Measurements from ENCODE around the genes COPE and HOMER3.

DNA sequence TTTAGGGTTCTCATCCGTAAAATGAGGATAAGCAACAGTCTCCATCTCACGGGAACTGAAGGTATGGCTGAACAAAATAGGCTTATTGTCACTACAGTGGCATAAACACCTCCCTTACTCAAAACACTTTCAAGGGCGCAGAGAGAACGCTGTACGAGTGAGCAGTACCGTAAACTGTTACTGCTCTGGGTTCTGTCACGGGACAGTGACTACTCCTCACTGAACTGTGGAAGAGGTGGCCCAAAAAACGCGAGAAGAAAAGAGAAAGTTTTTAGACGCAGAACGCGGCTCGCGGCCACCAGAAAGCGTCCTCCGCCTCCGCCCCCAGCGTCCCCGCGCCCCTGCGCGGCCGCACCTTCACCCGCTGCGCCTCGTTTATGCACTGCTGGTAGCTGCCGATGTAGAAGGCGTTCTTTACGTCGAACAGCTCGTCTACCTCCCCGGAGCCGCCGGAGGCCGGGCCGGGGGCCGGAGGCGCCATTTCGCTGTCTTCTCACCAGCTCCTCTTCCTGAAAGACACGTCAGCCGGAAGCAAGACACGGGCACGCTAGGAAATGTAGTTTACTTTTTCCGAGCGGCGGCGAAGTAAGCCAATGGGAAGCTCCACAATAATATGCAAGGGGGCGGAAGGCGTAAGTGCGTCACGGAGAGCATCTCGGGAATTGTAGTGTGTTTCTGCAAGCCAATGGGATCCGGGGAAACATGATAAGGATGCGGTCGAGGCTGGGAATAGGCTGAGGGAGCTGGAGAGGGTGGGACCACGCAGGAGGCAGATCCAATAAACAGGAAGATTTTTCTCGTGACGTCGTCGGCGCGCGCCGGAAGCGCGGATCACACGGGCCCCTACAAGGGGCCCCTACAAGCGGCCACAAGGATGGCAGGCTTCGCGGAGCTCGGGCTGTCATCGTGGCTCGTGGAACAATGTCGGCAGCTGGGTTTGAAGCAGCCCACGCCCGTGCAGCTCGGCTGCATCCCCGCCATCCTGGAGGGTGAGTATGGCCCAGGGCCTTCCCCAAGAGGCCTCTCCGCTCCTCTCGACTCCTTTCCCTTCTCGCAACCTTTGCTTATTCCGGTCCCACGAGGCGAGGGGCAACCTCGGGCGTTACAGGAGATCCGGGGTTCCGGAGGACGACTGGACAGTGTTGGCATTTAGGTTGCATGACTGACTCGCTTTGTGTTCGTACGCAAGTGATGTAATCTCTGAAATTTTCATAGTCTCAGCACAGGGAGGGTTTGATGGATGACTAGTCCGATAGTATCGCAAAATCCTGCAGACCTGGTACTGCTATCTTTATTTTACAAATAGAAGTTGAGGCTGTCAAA lies at the start of gene COPE:
TSS of gene COPE (minus strand) at position 520 of the 1,323 bp plus-strand sequence.
- RRBS, result 2% methylated on average over 9 of the region's 94 CpGs

GRCh38 chr19:18940690-18941772 lies at the start of gene HOMER3:
TSS of gene HOMER3 (minus strand) at chr19:18941217.
- RRBS, result under 1% methylated on average over 52 of the region's 87 CpGs

DNA sequence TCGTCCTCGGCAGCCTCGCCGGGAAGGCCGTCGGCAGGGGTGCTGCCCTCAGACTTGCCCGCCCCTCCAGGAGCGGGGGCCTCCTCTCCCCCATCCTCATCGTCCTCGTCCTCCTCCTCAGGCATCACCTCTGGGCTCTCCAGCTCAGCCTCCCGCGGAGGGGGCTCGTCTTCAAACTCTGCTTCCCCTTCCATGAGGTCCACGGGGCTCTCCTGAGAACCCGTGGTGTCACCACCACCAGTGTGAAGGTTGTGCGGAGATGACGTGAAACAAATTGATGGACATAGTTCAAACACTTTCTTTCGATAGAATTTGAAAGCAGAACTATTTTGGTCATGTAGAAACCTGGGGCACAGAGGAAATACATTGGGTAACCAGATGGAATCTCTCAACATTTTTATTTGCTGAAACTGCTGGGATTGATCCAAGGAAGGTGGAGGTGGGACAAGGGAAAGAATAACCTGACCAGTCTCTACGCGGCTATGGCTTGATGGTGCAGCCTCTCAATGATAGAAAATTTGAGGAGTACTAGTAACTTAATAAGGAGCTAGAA lies 28.9 kb downstream of the SUGP2 start:
- RRBS, result no CpG with 5 or more reads among the region's 20 CpGs

GRCh38 chr19:19053397-19054632 lies 10.0 kb upstream of the SLC25A42 start:
- RRBS, result no CpG with 5 or more reads among the region's 36 CpGs

GRCh38 chr19:19060858-19061171 lies 3.0 kb upstream of the SLC25A42 start:
- RRBS, result no CpG with 5 or more reads among the region's 6 CpGs

- RRBS, result no CpG with 5 or more reads among the region's 27 CpGs
Observed at GRCh38 chr19:19106150-19106685, 32.1 kb downstream of the TMEM161A start.

DNA sequence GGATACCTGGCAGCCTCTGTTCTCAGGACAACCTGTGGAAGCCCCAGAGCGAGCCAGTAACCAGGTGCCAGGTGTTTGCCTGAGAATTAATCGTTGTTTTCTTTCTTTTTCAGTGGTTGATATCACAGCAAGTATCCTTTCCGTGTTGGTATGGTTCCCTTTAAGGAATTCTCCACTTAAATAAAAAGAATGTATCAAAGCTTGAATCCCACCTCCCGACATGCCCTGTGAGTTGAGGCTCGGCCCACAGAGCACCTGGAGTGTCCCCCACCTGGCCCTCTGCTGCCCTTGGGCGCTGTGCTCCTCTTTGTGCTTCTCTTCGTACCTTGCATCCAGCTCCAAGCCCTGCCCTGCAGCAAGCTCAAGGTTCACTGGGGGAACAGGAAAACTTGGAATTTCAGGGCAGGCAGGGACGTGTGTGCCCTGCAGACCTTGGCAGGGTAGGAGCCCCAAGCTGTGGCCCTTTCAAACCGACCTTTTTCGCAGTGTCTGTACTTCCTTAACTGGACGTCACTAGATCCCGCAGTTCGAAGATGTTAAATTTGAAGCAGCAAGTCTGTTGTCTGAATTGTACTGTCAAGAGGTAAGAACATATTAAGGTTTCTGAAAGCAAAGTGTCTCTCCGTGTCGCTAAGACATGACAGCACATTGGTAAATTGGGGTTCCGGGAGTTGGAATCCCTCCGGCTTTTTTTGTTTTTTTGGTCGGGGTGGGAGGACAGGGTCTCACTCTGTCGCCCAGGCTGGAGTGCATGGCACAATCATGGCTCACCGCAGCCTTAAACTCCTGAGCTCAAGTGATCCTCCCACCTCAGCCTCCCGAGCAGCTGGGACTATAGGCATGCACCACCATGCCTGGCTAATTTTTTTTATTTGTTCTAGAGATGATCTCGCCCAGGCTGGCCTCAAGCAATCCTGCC lies 15.2 kb downstream of the MAU2 start:
- RRBS, result no CpG with 5 or more reads among the region's 22 CpGs

GRCh38 chr19:19346597-19347176 lies 26.1 kb downstream of the MAU2 start:
- RRBS, result no CpG with 5 or more reads among the region's 7 CpGs

DNA sequence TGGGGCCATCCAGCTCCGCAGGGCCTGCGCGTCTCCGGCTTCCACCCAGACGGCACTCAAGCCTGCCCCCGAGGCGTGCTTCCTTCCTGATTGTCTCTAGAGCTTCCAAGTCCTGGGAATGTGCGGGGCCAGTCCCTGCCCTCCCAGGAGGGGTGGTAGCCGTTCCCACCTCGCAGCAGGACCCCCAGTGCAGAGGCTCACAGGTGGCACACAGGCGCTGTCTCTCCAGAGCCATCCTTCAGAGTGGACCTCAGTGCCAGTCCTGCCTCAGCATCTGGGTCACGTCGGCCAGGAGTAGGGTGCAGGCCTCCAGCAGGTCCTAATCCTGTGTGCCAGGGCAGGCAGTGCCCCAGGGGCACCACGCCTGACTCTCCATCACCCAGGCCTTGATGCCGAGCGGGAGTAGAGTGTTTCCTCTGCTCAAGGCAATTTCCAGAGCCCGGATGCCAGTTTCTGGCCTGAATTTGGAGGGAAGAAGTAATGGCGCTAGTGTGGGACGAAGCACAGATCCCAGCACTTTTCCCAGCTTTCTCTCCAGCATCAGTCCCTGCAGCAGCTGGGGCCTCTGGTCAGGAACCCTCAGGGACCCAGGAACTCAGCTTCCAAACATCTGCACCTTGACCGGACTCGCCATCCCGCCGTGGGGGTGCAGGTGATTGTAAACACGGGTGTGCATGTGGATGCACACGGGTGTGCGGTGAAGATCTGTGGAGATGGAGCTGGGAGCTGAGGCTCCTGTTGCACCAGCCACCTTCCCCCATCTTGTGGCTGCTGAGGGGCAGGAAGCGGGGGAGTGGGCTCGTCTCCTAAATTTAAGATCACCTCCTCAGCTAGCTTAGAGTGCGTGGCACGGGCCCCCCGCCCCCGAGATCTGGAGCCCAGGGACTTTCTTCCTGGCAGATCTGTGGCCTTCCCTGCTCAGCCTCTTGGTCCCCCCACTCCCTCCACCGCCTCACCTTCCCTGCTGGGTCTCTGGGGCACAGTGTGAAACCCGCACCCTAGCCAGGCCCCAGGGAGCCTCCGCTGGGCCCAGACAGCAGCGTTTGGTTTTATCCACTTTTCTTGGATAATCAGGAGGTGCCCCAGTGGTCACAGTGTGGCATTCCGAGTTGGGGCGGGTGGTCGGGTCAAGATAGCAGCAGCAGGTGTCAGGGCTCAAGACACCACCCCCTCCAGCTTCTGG lies 35.6 kb downstream of the MAU2 start:
- RRBS, result no CpG with 5 or more reads among the region's 39 CpGs

DNA sequence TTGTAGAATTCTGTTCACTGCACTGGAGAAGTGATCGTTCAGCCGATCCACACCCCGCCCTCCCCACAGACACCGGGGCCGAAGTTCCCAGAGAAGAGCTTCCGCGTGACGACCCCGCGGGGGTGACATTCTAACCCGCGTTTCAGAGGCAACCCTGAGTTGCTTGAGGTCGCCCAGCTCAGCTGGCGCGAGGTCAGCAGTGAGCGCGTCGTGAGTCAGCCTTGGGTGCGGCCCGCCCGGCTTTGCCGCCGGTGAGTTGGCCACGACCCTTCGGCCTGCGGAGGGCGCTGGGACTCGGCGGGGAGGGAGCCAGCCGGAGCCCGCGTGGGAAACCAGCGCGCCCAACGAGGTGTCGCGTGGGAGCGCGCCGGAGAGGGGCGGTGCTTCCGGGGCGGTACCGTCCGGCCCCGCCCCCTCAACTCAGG lies 285 bp upstream of the GATAD2A start:
- RRBS, result 1% methylated on average over 18 of the region's 46 CpGs

DNA sequence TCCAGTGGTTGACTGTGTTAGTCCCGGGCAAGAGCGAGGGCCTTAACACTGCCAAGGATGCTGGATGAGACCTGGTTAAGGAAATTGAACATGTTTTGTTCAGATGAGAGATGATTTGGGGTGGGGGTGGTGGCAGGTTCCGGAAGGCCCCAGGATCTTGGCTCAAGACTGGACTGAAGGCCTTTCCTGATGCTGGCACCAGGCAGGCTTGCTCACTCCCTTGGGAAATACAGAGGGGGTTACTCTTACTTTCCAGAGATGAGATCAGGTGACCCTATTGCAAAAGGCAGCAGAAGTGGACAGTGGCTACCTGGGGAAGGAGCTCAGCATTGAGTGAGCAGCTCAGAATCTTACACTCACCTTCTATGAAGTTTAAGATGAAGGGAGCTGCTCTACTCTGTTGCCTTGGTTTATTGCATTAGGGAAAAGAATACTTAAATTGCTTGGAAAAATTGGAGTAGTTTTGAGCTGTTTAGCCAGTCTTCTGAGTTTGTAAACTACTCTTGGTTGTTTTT lies 10.8 kb downstream of the GATAD2A start:
- RRBS, result no CpG with 5 or more reads among the region's 3 CpGs

- RRBS, result no CpG with 5 or more reads among the region's 3 CpGs
Observed at GRCh38 chr19:19426839-19427364, 21.4 kb downstream of the GATAD2A start.

- RRBS, result no CpG with 5 or more reads among the region's 13 CpGs
Observed at GRCh38 chr19:19452930-19453711, 47.6 kb downstream of the GATAD2A start.

DNA sequence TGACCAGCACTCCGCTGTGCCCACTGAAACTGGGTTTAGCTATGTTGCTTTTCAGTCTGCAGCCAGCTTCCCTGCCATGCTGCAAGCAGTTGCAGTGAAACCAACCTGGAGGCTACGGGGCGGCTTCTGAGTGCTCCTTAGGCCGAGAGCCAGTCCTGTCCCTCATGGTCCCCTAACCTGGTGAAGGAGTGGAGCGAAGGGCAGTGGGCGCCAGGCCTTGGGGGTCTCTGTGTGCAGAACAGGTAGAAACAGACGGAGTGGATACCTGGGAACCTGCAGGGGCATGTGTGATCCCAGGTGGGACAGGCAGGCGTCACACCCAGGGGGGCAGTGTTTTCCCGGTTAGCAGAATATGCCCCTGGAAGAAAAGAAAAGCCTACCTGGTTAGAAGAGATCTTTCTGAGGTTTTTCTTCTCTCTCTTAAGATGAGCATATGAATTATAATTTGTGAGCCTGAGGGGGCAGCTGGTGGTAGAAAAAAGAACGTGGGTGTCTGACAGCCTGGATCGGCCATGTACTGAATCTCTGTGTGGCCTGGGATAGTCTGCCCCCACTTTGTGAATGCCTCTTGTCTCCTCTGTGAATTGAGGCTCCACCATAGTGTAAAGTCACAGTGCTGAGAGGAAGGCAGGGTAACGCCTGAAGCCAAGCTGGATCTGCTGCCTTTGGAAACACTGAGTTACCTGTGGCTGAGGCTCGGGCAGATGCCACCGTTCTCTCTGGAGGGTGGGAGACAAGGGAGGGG lies 38.7 kb downstream of the TSSK6 start:
- RRBS, result no CpG with 5 or more reads among the region's 14 CpGs

DNA sequence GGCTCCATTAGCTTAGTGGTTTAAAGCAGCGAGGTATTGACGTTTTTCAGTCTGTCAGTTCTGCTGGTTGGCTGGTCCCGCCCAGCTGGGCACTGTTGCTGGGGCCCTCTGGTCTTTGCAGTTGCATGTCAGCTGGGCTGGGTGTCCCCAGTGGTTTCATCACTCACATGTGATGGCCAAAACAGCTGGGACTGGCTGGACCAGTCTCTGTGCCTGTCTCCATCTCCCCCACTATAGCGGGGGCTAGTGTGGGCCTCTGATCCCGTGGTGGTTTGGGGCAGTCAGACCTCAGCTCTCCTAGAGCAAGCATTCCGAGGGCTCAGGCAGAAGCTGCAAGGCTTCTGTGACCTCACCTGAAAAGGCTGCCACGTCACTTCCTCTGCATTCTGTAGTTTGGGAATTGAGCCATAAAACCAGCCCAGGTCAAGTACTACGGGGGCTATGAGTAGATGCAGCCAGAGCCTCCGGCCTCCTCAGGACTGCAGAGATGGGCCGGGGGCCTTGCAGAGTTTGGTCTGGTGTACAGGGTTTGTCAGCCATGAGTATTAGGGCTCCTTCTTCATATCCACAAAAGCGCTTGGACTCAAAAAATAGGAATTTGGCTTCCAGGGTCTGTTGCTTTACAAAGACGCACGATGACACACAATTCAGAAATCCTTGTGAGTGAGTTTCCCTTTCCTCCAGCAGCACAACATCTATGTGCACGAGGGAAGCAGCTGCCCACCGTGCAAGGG lies 29.9 kb downstream of the TSSK6 start:
- RRBS, result no CpG with 5 or more reads among the region's 15 CpGs

DNA sequence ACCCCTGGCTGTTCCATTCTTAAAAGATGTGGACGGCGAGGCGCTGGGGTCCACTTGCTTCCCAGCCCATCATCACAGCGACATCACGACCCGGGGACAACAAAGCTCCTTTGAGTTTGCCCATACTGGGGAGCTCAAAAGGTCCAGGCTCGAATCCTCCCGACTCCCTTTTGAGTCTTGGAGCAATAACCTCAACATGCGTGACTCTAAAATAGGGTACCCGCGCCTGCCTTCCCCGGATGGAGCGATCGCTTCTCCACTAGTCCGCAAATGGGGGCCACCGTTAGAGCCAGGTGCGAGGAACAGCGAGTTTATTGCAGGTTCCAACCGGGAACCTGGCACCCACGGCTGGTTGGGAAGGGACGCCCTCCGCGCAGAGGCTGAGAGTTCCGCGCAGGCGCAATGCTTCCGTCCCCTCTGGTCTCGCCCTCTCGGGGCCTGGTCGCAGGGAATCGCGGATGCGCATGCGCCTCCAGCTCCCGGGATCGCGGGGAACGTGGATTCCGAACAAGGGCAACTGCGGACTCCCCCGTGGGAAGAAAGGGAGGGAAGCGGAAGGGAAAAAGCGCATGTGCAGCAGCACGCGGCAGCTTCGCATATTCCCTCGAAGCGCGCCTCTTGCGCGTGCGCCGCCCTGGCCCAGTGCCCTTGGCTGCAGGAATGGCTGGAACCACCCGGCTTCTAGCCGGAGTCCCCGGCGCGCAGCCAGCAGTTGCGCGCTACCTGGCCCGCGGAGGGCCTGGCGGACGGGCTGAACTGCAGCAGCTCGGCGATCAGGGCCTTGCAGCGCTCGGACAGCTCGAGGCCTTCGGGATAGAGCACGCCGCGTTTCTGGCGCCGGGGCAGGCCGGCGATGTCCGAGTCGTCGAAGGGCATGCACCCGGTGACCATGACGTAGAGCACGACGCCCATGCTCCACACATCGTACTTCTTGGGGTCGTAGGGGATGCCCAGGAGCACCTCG lies 1.1 kb downstream of the TSSK6 start:
- RRBS, result 30% methylated on average over 4 of the region's 87 CpGs

- RRBS, result no CpG with 5 or more reads among the region's 6 CpGs
Observed at GRCh38 chr19:19525399-19525864, 3.3 kb upstream of the YJEFN3 start.

- RRBS, result 60% methylated on average over 11 of the region's 23 CpGs
Observed at GRCh38 chr19:19546689-19547343, 8.8 kb downstream of the CILP2 start.

- RRBS, result 19% methylated on average over 3 of the region's 34 CpGs
Observed at GRCh38 chr19:19627393-19628040, 503 bp downstream of the LPAR2 start.

DNA sequence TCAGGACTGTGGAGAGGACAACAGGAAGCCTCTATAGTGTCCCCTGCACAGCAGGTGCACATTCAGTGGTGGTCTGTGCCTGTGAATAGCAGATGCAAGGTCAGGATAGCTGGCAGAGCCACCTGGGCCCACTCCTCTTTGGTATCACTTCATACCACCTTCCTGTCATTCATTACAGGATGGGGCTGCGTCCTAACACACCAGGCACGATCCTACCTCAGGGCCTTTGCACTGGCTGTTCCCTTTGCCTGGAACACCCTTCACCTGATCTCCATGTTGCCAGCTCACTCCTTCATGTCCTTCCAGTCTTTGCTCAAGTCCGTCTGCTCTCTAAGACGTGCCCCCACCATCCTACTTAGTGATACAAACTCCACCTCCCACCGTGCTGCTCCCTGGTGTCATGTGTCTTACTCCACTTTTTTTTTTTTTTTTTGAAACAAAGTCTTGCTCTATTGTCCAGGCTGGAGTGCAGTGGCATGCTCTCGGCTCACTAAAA lies 4.7 kb upstream of the LPAR2 start:
- RRBS, result no CpG with 5 or more reads among the region's 6 CpGs

Data from skeletal muscle cell (primary cell).